ENCODE measurements around the genes OPCML and SPATA19.

GRCh38 chr11:131642900-131643322 is 272.5 kb downstream of the NTM start:
- PRO-cap, 8 experiments: no peak in any of the 8 experiments

DNA sequence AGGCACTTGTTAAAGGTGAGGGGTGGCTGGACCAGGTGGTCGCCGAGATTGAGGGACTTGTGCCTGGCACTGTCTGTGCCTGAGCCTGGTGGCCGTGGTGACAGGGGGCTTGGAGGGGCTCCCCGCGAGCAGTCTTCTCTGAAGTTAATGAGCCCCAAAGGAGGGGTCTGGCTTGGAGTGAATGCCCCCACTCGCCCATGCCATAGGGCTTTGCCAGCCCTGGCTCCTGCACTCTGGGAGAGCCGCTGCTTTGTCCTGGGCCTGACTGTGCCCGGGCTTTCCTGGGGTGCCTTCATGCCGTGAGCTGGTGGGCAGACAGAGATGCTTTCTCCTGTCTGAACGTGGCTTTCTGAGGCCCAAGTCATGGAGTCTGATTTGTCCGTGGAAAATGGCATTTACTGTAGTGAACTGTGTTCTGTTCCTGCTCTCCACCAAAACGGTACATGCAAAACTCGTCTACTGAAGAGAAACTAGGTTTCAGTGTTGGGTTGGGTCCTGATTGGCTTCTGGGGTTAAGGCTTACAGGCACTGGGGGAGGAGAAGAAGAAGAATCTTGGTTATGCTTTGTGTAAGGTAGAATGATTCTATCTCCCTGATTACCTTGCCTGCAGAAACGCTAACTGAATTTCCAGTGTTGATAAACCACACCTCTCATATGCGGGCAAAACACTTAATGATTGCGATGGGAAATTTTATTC is 541.6 kb downstream of the NTM start:
- PRO-cap, 8 experiments: no peak in any of the 8 experiments

DNA sequence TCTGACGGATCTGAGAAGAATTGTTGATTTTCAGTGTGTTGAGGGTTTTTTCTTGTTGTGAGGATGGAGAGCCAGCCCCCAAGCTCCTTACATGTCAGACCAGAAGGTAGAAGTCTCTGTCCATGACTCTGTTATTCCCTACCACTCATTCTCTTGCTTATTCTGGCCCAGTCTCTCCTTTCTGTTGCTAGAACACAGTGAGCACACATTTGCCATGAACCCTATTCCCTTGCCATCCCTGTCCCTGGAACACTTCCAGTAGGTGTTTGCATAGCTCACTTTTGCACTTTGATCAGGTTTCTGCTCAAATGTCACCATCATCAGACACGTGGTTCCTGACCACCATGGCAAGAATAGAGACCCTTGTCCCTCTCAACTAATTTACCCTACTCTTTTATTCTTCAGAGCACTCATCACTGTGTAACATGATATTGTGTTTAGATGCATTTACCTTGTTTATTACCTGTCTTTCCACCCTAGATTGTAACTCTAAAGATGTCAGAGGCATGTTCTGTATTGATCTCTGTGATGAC is 606.5 kb downstream of the OPCML start:
- PRO-cap, 8 experiments: no peak in any of the 8 experiments

DNA sequence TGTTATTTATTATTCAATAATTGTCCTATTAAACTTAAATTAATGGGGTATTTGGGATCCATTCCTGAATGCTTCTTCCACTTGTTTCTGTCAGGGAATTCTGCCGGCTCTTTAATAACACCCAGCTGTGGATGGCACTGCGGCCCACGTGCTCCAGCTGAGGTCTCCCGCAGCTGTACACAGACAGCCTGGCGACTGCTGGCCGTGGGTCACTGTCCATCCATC is 485.0 kb downstream of the OPCML start:
- PRO-cap, 8 experiments: peak in 1 of 8 experiments; most common minus-strand start position 110 of the sequence (in 1)

DNA sequence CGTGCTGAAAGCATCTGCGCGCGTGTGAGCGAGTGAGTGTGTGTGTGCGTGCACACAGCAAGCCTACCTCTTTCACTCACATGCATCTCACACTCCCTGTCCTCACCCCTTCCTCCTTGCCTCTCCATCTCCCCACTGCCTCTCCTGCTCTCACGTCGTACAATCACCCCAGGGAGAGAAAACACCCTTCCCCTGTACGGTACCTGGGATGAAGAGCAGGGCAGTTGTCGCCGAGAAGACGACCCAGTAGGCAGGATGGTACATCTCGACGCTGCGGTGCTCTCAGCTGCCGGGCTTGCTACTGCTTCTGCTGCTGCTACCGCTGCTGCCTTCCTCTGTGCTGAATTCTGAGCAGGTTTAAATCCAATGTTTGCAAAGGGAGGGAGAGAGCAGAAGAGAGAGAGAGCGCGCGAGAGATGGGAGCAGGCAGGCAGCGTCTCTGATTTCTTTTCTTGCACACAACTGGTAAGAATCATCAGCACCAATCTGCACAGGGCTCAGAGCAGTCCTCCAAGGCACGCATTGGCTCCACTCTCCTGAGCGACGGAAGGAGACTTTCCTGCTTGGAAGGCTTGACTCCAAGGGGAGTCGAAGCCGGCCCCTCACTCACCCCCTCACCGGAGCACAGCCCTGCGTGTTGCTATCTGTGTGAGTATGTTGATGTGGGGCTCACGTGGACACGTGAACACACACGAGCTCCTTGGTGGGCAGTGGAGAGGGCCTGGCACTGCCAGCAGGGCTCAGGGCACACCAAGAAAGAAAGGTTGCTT is at the start of gene OPCML:
Gene OPCML (minus strand): TSS at position 441 of the 770 bp plus-strand sequence.
- PRO-cap, 8 experiments: no peak in any of the 8 experiments

DNA sequence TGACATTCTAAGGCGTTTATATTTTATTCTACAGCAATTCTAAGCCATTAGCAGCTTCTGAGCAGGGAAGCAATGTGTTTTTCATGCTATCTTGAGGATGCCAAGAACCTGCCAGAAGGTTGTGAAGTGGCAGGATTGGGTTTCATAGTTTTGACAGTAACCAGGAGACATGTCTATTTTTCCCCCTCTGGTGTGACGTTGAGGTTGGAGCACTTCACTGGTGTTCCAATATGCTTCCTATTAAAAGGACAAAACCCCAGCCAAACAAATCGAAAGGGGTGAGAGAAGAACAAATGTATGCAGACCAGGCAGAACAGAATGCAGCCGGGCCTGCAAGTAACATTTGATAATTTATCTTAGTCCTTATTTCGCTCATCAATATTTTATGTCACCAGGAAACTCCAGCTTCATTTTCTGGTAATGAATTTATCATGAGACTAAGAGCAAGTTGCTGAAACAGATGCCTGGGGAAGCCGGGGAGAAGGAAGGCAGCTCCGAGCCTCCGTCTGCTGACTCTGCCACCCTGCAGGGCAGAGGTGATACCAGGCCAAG is 148.0 kb downstream of the SPATA19 start:
- PRO-cap, 8 experiments: no peak in any of the 8 experiments

GRCh38 chr11:133810291-133810679 is 35.0 kb downstream of the SPATA19 start:
- PRO-cap, 8 experiments: no peak in any of the 8 experiments

GRCh38 chr11:133845234-133845852 is at the start of gene SPATA19:
Gene SPATA19, minus strand, starts transcription at chr11:133845513.
- PRO-cap, 8 experiments: no peak in any of the 8 experiments

DNA sequence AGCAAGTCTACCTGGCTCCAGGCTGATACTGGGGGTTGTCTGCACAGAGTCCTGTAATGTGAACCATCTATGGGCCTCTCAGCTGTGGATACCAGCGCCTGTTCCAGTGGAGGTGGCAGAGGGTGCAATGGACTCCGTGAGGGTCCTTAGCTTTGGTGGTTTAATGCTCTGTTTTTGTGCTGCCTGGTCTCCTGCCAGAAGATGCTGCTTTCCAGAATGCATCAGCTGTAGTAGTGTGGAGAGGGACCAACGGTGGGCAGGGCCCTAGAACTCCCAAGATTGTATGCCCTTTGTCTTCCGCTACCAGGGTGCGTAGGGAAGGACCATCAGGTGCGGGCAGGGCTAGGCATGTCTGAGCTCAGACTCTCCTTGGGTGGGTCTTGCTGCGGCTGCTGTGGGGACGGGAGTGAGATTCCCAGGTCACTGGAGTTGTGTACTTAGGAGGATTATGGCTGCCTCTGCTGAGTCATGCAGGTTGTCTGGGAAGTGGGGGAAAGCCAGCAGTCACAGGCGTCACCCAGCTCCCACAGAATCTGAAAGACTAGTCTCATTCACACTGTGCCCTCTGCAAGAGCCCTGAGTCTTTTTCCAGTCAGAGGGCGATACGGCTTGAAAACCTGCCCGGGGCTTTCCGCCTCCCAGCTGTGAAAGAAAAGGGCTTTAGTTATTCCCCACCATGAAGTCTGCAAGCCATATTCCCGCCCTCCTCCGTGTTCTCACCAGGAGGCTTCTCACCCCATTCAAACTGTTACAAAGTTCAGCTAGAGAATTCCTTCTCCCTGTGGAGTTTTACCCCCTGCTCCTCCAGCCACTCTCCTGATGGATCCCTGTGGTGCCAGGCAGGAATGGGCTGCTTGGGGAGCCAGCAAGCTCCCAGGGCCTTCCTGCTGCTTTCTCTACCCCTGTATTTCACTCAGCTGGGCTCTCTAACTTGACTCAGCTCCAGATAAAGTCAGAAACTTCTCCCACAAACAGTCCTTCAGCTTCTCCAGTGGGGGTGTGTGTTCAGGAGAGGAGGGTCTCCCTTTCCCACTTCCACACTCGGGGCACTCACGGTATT is 9.1 kb upstream of the SPATA19 start:
- PRO-cap, 8 experiments: no peak in any of the 8 experiments

GRCh38 chr11:133919411-133920325 is 37.1 kb downstream of the IGSF9B start:
- PRO-cap, 8 experiments: no peak in any of the 8 experiments

- PRO-cap, 8 experiments: no peak in any of the 8 experiments
Observed at GRCh38 chr11:133953556-133954008, 3.2 kb downstream of the IGSF9B start.

- PRO-cap, 8 experiments: no peak in any of the 8 experiments
Observed at GRCh38 chr11:133954912-133956180, 1.4 kb downstream of the IGSF9B start.

DNA sequence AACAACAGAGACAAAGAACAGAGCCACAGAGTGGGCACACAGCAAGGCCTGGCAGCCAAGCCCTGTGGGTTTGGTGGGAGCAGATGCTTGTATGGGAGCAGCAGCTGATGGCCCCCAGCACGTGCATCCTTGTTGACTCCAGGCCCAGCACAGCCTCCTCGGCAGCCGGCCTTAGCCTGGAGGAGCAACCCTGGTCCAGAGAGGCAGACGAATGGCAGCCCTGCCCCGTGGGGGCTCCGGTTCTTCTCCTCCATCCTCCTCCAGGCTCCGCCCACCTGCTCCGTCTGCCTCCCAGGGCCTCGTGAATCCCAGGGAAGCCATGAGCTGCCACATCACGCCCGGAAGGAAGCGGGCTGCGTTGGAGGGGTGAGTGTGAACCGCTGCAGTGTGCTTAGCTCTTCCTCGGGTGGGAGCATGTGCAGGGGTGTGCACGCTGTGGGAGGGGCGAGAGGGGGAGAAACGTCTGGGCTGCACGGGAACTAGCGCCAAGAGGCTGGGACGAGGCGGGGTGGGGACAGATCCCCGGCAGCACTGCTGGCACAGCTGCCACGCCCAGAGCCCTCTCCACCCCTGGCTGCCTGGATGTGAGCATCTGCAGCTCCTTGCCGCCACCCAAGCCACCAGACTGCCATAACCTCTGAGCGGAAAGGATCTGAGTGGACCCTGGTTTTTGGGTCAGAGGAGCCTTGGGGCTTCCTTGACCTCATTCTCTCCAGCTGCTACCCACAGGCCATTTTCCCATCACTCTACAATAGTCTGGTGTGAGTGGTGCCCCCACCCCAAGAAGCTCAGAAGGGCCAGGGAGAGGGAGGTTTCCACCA is 36.2 kb upstream of the JAM3 start:
- PRO-cap, 8 experiments: no peak in any of the 8 experiments

GRCh38 chr11:134040409-134041389 is 28.2 kb upstream of the JAM3 start:
- PRO-cap, 8 experiments: no peak in any of the 8 experiments

- PRO-cap, 8 experiments: no peak in any of the 8 experiments
Observed at GRCh38 chr11:134277070-134277719, 1.0 kb downstream of the GLB1L3 start.

DNA sequence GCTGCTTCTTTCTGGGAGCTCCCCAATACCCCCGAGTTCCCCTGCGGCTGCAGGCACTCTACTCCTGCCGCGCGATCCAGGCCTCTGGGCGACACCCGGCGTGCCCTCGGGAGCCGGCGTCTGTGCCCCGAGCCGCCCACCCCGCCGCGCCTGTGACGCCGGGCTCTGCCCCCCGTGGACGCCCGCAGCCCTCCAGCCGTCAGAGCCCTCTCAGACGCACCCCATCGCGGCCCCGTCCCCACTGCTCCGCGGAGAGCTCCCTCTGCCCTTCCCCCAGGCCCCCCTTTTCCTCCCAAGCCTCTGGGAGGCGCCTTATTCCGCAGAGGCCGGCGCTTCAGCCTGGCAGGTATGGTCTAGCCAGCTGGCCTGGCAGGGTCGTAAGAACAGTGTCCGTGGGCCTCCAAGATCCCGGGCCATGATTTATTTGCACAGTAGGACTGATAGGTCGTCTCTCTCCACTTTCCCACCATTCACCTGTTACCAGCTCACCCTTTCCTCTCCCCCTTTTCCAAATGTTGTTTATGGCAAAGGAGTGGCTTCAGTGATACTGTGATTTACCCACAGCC is 558 bp downstream of the GLB1L2 start:
- PRO-cap, 8 experiments: peak in 4 of 8 experiments; most common minus-strand start position 86 of the sequence (in 4)

GRCh38 chr11:134393358-134393930 is 18.6 kb downstream of the B3GAT1 start:
- PRO-cap, 8 experiments: no peak in any of the 8 experiments

- PRO-cap, 8 experiments: no peak in any of the 8 experiments
Observed at GRCh38 chr11:134468068-134468663, 56.1 kb upstream of the B3GAT1 start.

DNA sequence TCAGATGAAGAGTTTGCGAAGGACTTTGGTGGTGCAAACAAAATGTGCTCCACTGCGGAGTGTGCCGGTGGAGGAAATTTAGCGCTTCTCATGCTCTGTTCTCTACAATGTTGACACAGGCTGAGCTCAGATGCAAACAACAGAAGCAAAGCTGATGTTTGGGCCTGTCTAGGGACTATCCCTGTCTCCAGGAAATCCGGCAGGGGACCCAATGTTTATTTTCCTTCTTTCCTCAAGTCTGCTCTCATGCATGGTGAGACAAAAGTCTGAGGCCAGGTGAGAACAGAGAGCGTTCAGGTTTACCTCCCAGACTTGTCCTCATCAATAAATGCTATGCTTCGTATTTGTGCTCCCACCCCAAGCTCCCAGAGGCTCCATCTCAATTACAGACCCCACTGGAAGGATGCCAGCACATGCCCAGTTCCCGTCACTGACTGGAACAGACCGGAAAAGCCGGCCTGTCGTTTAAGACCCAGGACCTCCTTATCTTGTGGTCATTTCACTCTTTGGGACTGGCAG is 105.7 kb upstream of the B3GAT1 start:
- PRO-cap, 8 experiments: no peak in any of the 8 experiments

All from peripheral blood mononuclear cell (primary cell).